M059J (cell line): Measurements from ENCODE around the genes CELF3, HRNR, LCE4A and C1orf68.

DNA sequence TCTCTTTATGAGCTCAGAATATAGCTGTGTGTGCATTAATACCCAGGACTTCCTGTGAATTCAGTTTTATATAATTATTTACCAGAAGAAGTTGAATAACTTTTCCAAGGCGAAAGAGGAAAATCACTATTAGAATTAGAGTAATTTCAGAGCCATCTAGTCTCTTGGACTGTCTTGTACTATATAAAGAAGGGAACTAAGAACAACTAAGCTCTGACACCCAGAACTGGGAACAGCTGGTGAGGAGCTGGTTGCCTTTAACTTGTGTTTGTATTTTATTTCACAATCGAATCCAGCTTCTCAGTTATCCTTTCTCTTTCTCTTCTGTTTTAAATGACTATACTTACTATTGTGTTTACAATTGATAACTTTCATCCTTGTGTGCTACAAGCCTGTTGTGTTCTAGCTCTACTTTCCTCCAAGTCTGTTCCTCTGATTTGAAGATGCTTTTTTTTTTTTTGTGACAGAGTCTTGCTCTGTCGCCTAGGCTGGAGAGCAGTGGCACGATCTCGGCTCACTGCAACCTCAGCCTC lies 8.5 kb downstream of the SNX27 start:
- RAMPAGE, long total RNA, result no peak

GRCh38 chr1:151715995-151716887 lies at the start of gene CELF3:
CELF3 (minus strand) TSS chr1:151716803.
- RAMPAGE, long total RNA, result no peak

- RAMPAGE, long total RNA, result no peak
These were observed 1.6 kb downstream of the THEM5 start for GRCh38 chr1:151851694-151852470.

DNA sequence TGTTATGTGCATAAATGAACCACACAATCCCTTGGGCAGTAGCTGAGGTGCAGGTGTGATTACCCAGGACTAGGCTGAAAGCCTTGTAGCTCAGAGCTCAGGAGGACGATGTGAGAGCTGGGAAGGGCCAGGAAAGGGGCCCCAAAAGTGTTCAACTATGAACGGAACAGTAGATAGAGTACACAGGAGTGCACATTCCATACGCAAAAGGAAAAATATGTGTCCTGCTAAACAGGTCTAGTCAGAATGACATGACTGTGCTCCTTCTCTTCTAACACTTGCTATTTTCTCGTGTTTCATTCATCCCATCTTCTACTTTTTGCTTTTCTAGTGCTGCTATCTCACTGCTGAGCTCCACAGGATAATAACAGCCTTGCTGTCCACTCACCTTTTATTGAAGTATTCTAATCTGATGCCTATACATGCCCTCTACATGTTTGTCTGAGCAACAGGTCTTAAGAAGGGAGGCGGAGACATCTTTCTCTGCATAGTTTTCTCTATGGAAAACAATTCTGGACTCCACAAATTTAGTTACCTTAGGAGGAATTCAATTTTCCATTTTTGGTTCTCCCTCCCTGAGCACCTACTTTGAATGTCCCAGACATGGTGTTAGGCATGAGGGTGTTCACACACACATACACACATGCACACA lies 3.5 kb downstream of the S100A10 start:
- RAMPAGE, long total RNA, result no peak

GRCh38 chr1:152108490-152108842 lies 6.8 kb downstream of the TCHH start:
- RAMPAGE, long total RNA, result no peak

DNA sequence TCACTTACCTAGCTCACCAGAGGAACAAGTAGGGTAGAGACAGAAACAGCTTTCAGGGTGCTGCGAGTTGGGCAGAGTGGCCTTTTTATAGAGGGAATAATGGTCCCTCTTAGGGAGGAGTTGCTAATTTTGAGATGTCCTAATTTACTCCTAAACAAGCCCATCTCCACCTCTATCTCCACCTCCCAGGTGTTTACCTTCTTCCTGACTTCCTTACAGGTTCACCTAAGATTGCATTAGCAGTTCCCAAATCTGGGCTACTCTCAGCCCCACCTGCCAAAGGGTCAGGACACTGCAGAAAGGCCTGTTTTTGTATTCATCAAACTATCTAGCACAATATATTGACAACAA lies at the start of gene HRNR:
TSS of gene HRNR (minus strand) at position 59 of the 351 bp plus-strand sequence.
- RAMPAGE, long total RNA, result no peak

- RAMPAGE, long total RNA, result no peak
These were observed 28.6 kb upstream of the LCE5A start for GRCh38 chr1:152481714-152482740.

GRCh38 chr1:152707710-152708201 lies at the start of gene LCE4A:
LCE4A (plus strand) TSS chr1:152708160.
- RAMPAGE, long total RNA, result no peak

- RAMPAGE, long total RNA, result no peak
These were observed at the start of gene C1orf68 for GRCh38 chr1:152719274-152719628. C1orf68 (plus strand) TSS chr1:152719522.

DNA sequence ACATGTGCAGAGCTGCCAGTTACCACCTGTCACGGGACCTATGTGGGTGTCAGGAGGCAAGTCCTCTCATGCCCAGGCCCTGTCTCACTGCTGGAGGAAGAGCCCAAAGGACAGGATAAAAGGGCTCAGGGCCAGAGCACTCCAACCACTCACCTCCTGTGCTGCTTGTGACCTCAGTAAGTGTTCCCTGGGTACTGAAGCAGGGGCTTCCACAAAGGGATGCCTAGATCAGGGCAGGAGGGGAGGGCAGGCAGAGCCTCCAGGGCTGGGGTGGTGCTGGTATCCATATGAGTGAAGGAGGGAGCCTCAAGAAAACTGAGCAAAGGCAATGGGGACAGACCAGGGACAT lies 590 bp upstream of the LCE1B start:
- RAMPAGE, long total RNA, result no peak

DNA sequence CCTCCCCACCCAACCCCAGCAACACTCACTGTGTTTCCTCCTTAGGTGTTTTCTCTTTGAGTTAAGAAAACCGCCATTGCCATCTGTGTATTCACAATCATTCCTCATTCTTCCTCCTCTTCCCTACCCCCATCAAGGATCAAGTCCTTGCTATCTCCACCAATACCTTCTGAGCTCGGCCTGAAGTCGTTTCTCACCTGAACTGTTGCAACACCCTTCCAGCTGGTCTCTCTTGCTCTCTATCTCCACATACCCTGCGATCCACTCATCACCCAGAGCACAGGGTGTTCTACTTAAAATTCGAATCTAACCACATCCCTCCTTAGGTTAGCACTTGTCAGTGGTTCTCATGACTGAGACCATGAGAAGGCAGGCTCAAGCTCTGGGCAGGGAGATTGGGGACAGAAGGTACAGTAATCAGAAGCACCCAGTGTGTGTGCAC lies 4.5 kb downstream of the IVL start:
- RAMPAGE, long total RNA, result no peak

DNA sequence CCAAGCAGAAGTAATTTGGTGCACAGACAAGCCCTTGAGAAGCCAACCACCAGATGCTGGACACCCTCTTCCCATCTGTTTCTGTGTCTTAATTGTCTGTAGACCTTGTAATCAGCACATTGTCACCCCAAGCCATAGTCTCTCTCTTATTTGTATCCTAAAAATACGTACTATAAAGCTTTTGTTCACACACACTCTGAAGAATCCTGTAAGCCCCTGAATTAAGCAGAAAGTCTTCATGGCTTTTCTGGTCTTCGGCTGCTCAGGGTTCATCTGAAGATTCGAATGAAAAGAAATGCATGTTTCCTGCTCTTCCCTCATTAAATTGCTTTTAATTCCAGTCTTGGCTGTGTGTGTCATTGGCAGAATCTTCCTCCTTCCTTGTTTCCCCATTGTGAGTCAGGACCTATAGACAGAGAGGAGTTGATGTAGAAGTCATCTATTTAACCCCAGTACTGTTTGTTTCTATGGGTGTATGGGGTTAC lies 2.0 kb downstream of the SPRR3 start:
- RAMPAGE, long total RNA, result no peak

- RAMPAGE, long total RNA, result no peak
These were observed 5.9 kb upstream of the SPRR2F start for GRCh38 chr1:153119085-153119809.

DNA sequence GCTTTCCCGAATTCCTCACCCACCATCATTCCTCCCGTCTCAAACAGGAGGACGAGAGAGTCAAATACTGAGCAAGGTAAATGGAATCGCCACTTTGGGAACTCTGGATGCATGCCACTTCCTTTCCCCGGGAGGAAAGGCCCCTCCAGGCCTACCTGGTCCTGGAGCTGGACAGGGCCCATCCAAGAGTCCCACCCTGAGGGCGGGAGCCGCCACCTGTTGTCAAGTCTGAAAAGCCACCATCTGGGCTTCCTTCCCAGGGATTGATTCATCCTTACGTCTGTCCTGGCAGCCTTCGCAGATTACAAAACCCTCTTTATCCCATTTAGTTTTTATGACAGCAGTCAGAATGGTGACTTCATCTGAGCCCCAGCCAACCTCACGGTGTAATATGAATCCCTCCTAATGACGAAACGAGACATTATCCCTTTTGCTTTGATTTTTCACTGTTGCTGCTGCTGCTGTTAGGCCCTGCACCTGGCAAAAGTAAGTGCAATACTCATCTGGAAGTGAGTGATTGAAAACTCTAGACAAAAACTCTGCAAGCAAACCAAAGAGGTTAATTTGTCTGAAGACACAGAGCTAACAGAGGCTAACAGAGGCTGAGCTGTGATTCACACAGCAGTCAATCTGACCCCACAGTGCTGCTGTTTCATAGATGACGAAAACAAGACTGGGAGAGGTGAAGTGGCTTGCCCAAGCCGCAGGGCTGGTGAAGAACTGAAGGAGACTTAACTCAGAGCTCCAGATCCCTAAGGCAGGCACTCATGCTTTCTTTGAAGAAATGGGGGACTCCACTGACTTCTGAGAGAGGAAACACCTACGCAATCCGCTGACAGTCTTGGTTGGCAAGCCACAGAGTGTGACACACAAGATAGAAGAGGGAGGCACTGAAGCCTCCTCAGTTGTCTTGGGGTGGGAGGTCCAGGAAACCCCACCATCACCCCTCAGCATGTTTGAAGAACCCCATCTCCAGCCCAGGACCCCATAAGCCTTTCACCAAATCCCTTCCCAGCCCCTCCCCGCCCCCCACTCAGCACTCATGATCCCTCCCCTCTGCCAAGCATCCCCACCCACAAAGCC lies 30.0 kb upstream of the S100A7 start:
- RAMPAGE, long total RNA, result no peak

DNA sequence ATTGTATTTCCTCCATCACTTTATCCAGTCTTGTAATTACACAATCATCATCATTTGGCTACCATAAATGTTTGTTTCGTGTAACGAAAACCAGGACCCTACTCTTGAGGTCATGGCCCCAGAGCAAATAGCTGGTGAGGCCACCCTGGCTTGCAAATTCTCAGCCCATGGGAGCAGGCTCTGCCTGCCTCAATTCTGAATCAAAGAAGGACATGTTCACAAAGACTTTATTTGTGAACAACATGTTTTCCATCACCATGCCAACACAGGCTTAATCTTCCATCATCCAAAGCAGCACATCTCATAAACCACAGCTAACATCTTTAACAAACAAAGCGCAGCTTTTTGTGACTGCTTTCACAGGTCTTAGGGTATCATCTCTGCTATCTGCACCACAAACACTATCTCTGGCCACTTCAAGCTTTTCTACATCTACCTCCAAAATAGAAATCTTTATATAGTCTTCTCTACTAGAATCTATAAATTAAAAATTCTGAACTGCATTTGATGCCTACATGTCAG lies 33.2 kb upstream of the S100A7 start:
- RAMPAGE, long total RNA, result no peak

DNA sequence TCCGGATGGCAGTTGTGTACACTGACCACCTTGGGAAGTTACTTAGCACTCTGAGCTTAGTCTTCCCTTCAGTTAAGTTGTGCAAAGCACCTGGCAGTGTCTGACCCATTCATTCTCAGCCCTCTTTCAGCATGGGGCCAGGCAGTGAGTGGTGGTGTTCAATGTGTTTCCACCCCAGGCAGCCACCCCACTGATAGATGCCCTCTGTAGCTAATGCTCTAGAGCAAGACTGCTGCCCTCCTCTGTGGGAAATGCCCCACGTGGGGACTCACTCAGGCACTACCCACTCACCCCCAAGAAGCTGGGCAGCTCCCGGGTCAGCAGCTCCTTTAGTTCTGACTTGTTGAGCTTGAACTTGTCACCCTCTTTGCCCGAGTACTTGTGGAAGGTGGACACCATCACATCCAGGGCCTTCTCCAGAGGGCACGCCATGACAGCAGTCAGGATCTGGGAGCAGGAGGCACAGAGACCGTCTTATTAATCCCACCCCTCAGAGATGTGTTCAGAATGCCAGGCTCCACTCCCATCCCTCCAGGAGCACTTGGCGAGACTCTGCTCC lies 1.2 kb downstream of the S100A4 start:
- RAMPAGE, long total RNA, result no peak

DNA sequence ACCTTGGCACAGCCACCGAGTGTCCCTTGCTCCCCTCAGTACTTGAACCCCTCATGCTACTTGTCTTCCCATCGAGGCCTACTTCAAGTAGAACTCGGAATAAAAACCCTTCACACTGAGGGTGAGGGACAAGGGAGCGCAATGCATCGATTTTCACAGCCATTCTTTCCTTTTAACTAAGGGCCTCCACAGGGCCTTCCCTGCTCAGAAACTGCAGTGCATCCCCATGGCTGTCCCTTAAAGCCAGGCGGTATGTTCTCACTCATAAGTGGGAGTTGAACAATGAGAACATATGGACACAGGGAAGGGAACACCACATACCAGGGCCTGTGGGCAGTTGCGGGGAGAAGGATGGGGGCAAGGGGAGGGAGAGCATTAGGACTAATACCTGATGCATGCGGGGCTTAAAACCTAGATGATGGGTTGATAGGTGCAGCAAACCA lies 1.4 kb upstream of the S100A2 start:
- RAMPAGE, long total RNA, result no peak

DNA sequence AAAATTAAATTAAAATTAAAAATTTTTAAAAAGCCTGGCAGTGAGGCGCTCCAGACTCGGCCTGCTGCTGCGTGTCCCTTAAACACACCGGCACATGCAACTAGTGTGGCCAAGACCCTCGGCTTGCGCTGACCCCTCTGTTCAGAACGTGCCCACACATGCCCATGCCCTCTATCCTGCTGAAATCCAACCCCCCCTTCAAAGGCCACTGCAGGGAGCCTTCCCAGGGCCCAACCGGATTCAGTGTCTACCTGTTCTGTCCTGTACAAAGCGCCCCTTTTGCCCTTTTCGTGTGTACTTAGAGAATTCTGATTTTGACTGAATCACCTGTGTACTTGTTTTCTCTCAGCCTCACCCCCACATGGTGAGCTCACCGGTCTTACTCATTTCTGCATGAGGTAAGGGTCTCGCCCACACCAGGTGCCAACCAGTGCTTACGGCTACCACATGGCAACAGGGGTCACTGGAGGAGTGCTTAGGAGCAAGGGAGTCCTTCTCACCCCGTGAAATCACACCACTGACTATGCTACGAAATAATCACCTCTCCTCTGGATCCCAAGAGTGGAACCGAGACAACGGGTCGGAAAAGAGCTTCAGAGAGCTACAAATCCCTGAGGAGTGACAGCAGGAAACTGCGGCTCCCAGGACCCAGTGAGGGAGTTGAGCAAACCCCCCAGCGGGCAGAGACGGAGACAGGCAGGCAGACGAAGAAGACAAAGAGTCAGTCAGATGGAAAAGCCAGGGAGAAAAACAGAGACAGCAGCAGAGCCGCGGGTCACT lies 2.1 kb upstream of the S100A2 start:
- RAMPAGE, long total RNA, result no peak

- RAMPAGE, long total RNA, result no peak
These were observed 5.7 kb downstream of the S100A16 start for GRCh38 chr1:153606814-153607983.

DNA sequence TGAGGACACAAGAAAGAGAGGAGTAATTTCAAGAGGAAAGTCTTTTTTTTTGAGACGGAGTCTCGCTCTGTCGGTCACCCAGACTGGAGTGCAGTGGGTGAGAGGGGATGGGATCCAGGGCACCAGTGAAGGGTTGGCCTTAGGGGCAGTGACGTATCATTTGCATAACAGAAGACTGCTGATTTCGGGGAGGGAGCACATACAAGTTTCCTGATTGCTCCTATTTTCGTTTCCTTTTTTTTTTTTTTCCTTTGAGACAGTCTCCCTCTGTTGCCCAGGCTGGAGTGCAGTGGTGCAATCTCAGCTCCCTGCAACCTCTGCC lies 4.2 kb downstream of the S100A13 start:
- RAMPAGE, long total RNA, result no peak